Measurements from ENCODE around the gene LHFPL2.

DNA sequence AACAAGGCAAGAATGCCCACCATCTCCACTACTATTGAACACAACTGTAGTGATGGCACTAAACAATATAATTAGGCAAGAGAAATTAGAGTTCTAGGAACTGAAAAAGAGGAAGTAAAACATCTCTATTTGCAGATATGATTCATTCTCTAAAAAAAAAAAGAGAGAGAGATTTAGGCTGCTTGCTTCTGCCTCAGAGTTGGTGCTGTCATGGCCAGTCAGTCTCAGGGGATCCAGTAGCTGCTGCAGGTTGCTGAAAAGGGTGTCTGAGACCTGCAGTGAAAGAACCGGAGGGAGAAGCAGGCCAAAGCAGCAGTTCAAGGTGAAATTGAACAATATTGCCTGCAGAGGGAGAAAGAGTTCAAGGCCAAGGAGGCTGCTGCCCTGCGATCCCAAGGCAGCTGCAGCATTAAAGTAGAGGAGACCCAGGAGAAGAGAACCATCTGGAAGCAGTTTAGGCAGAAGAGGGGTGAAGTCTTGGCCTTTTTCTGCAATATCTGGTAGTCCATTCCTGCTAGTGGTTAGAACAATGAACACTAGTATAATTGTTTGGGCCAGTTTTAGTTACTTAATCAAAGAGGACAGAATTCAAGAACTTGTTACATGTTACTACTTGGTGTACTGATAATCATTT lies 72.4 kb downstream of the AP3B1 start:
- PRO-cap, result no peak
CAGE:
- cytosol, long polyA minus RNA, result no peak
- cytosol, long polyA plus RNA, result no peak
- long polyA plus RNA, result no peak
- nucleus, long polyA minus RNA, result no peak
- nucleus, long polyA plus RNA, result no peak

GRCh38 chr5:78286178-78286771 lies 8.2 kb downstream of the AP3B1 start:
- PRO-cap, result no peak
CAGE:
- cytosol, long polyA minus RNA, result no peak
- cytosol, long polyA plus RNA, result no peak
- long polyA plus RNA, result no peak
- nucleus, long polyA minus RNA, result no peak
- nucleus, long polyA plus RNA, result no peak

DNA sequence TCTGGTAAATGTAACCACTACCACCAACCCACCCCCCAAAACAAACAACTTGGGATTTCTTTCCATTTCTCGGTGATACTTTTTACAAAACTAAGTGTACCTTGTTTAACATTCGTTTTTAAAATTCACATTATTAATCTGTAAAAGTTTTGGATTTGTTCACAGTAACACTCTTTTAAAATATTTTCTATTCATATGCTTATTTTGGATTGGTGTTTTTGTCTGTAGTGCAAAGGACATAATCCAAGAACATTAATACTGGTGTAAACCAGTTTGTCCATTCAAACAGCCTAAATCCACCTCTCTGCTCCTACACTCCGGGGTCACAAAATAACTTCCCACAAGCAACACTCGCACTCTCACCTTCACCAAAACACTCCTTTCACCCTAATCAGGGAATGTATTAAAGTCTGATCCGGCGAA lies 803 bp downstream of the AP3B1 start:
- PRO-cap, result no peak
CAGE:
- cytosol, long polyA minus RNA, result no peak
- cytosol, long polyA plus RNA, result no peak
- long polyA plus RNA, result no peak
- nucleus, long polyA minus RNA, result no peak
- nucleus, long polyA plus RNA, result no peak

GRCh38 chr5:78295564-78296036 lies 1.1 kb upstream of the AP3B1 start:
- PRO-cap, result no peak
CAGE:
- cytosol, long polyA minus RNA, result no peak
- cytosol, long polyA plus RNA, result no peak
- long polyA plus RNA, result no peak
- nucleus, long polyA minus RNA, result no peak
- nucleus, long polyA plus RNA, result no peak

GRCh38 chr5:78547498-78548483 lies 100.8 kb downstream of the LHFPL2 start:
- PRO-cap, result no peak
CAGE:
- cytosol, long polyA minus RNA, result no peak
- cytosol, long polyA plus RNA, result no peak
- long polyA plus RNA, result no peak
- nucleus, long polyA minus RNA, result no peak
- nucleus, long polyA plus RNA, result no peak

DNA sequence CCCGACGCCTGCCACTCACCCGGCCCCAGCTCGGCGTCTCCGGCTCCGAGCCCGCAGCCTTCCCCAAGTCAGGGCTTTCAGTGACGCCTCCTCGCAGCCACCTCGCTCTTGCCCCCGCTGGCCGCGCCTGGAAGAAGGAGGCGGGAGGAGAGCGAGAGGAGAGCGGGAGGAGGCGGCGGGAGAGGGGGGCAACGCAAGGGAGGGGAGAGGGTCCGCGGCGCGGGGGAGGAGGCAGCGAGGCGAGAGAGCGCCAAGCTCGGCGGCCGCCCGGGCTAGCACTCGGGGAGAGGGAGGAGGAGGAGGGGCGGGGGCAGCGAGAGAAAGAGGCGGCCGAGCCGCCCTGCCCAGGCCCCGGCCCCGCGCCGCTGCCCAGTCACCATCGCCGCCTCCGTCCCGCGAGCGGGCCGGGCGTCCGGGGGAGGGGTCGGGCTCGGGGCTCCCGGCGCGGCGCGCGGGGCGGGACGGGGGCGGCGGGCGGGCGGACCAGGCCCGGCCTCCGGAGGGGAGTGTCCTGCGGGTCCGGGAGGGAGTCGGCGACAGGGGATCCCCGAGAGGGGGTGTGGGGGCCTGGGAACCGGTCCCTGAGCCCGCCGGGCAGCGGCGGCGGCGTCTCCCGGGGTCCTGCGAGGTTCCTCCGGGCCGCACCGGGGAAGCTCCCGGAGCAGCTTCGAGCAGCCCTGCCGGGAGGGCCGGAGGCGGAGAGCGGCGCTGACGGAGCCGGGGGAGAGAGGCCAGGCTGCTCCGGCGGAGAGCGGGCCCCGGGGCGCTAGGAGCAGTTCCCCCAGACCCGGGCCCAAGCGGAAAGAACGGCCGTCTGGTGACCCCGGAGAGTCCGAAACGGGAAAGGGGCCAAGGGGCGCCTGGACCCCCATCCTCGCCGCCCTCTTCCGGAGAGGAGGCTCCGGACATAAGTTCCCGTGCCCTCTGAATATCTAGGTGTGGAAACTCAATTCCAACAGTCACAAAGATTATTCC lies at the start of gene LHFPL2:
TSS of gene LHFPL2 (minus strand) at position 293 of the 975 bp plus-strand sequence.
- PRO-cap, result bidirectional peak, plus-strand start at position 509 of the sequence, minus-strand start at position 412 of the sequence
CAGE:
- cytosol, long polyA minus RNA, result start-site peak on the minus strand centred at position 105 of the sequence, 49 bp wide, 12 reads; start-site peak on the minus strand centred at position 273 of the sequence, 48 bp wide, 13 reads
- cytosol, long polyA plus RNA, result no peak
- long polyA plus RNA, result no peak
- nucleus, long polyA minus RNA, result no peak
- nucleus, long polyA plus RNA, result no peak

GRCh38 chr5:78649455-78649836 lies 874 bp upstream of the LHFPL2 start:
- PRO-cap, result no peak
CAGE:
- cytosol, long polyA minus RNA, result no peak
- cytosol, long polyA plus RNA, result no peak
- long polyA plus RNA, result no peak
- nucleus, long polyA minus RNA, result no peak
- nucleus, long polyA plus RNA, result no peak

DNA sequence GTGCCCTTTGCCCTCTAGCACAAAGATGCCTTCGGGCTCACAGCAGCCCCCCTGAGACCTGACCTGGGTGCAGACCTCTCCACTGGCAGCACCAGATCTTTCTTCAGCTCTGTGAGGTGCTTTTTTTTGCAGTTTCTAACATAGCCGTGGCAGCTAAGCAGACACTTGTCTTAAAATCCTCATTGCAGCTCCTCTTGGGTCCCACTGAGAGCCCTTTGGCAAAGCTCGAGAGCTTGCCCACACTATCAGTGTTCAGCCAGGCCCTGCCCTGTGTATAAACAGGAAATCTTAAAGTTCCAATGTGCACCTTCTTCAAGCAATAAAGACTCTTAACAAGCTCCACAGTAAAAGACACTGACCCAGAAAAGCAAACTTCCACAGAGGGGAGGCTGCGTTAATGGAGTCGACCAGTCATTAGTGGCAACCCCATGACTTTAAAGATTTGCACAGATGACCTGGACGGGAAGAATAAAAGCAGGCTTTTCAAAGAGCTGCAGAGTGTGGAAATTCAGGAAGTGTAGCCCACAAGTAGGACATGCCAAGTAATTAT lies 71.9 kb upstream of the LHFPL2 start:
- PRO-cap, result no peak
CAGE:
- cytosol, long polyA minus RNA, result no peak
- cytosol, long polyA plus RNA, result no peak
- long polyA plus RNA, result no peak
- nucleus, long polyA minus RNA, result no peak
- nucleus, long polyA plus RNA, result no peak

DNA sequence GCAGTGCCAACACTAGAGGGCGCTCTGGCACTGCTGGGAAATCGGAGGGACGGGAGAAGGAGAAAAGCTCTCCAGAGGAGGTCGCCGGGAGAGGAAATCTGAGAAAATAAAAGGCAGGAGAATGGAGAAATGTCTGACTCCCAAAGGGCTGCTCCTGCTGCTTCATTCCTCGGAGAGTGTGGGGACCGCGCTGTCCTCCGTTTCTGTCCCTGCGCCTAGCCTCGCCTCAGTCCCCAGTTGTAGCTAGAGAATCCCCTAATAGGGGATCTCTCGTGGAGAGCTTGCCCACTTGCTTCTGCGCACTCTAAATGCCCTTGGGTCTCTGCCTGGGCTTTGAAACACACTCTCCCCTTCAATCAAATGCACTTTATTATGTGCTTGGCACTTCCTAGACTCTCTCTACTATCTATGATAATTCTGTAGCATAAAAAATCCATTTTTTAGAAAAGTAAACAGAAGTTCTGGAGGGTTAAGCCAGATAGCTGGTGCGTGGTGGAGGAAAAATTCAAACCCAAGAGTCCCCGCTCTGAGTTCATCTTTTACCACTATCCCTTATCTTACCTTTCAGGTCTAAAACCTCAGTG lies 40.1 kb upstream of the ARSB start:
- PRO-cap, result no peak
CAGE:
- cytosol, long polyA minus RNA, result no peak
- cytosol, long polyA plus RNA, result no peak
- long polyA plus RNA, result no peak
- nucleus, long polyA minus RNA, result no peak
- nucleus, long polyA plus RNA, result no peak

DNA sequence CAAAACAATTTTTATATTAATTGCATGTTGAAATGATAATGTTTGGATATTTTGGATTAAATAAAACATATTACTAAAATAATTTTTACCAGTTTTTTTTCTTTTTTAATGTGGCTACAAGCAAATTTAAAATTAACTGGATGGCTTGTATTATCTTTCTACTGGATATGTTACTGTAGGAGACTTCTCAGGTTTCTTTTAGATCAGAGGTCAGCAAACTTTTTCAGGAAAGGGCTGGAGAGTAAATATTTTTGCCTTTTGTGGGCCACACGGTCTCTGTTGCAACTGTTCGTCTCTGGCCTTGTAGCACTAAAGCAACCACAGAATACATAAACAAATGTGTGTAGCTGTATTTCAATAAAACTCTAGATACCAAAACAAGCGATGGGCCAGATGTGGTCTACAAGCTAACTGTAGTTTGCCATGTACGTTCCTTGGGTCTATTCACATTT lies 32.7 kb upstream of the HOMER1 start:
- PRO-cap, result no peak
CAGE:
- cytosol, long polyA minus RNA, result no peak
- cytosol, long polyA plus RNA, result no peak
- long polyA plus RNA, result no peak
- nucleus, long polyA minus RNA, result no peak
- nucleus, long polyA plus RNA, result no peak

DNA sequence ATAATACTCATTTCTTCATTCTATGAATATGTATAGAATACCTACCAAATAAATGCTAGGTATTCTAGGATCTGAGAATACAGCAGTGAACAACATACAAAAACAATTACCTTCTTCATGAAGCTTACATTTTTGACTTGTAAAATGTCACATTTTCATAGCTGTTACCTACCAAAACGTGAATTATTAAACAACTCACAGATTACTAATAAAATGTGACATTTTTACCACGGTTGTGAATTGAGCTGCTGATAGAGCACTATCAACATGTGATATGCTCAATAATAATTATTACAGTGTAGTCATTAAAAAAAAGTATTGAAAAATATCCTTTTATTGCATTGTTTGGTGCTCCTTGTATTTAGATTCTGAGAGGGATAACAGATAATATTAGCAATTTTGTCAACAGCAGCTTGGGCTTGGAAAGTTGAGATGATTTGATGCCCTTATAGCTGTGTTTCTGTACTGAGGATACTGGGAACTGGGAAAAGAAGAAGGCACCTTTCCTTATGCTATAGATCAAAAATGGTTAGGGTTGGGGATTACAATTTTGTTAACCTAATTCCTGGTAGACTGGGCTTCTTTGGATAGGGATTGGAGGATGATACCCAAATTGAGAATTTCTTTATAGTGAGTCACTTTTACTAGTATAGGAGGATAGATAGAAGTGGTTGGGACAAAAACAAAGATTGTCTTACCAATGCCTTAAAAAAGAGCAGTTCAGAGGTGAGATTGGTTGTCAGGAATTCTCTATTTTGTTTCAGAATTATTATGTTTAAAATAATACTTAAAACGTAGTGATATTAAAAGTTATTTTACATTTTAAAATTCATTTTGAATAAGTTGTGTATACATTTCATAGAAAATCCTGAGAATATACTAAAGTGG lies 38.2 kb downstream of the TENT2 start:
- PRO-cap, result no peak
CAGE:
- cytosol, long polyA minus RNA, result no peak
- cytosol, long polyA plus RNA, result no peak
- long polyA plus RNA, result no peak
- nucleus, long polyA minus RNA, result no peak
- nucleus, long polyA plus RNA, result no peak

- PRO-cap, result no peak
CAGE:
- cytosol, long polyA minus RNA, result no peak
- cytosol, long polyA plus RNA, result no peak
- long polyA plus RNA, result no peak
- nucleus, long polyA minus RNA, result no peak
- nucleus, long polyA plus RNA, result no peak
These were observed 4.9 kb downstream of the CMYA5 start for GRCh38 chr5:79694469-79695079.

GRCh38 chr5:79733490-79733802 lies 43.8 kb downstream of the CMYA5 start:
- PRO-cap, result no peak
CAGE:
- cytosol, long polyA minus RNA, result no peak
- cytosol, long polyA plus RNA, result no peak
- long polyA plus RNA, result no peak
- nucleus, long polyA minus RNA, result no peak
- nucleus, long polyA plus RNA, result no peak

GRCh38 chr5:79751092-79751533 lies 61.5 kb downstream of the CMYA5 start:
- PRO-cap, result no peak
CAGE:
- cytosol, long polyA minus RNA, result no peak
- cytosol, long polyA plus RNA, result no peak
- long polyA plus RNA, result no peak
- nucleus, long polyA minus RNA, result no peak
- nucleus, long polyA plus RNA, result no peak

GRCh38 chr5:80076720-80077141 lies 41.6 kb downstream of the THBS4 start:
- PRO-cap, result no peak
CAGE:
- cytosol, long polyA minus RNA, result no peak
- cytosol, long polyA plus RNA, result no peak
- long polyA plus RNA, result no peak
- nucleus, long polyA minus RNA, result no peak
- nucleus, long polyA plus RNA, result no peak

- PRO-cap, result no peak
CAGE:
- cytosol, long polyA minus RNA, result no peak
- cytosol, long polyA plus RNA, result no peak
- long polyA plus RNA, result no peak
- nucleus, long polyA minus RNA, result no peak
- nucleus, long polyA plus RNA, result no peak
These were observed 102.2 kb downstream of the SERINC5 start for GRCh38 chr5:80153392-80154217.

DNA sequence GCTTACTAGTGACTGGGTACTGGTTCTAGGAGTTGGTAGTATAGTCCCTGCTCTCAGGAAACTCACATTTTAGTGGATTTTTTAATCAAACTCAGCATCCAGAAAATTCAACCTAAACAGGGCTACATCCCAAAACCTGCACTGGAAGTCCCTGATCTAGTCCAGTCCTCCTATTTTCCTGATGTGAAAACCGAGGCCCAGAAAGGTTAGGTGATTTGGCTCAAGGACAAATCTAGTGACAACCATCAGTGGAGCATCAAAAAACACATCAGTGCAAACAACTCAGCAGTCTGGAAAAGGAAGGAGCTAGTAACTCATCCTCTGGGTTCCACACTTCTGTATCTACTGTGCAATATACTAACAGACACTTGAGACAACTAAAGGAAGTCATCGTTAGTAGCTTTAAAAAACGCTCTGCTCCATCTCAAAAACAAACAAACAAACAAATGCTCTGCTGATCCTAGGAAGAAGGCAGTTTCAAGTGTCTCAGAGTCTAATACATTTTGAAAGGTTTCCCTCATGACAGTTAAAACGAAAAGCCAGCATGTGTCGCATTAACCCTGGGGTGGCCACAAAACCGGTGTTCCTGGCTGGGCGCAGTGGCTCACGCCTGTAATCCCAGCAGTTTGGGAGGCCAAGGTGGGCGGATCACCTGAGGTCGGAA lies 38.0 kb downstream of the SERINC5 start:
- PRO-cap, result no peak
CAGE:
- cytosol, long polyA minus RNA, result no peak
- cytosol, long polyA plus RNA, result no peak
- long polyA plus RNA, result no peak
- nucleus, long polyA minus RNA, result no peak
- nucleus, long polyA plus RNA, result no peak

DNA sequence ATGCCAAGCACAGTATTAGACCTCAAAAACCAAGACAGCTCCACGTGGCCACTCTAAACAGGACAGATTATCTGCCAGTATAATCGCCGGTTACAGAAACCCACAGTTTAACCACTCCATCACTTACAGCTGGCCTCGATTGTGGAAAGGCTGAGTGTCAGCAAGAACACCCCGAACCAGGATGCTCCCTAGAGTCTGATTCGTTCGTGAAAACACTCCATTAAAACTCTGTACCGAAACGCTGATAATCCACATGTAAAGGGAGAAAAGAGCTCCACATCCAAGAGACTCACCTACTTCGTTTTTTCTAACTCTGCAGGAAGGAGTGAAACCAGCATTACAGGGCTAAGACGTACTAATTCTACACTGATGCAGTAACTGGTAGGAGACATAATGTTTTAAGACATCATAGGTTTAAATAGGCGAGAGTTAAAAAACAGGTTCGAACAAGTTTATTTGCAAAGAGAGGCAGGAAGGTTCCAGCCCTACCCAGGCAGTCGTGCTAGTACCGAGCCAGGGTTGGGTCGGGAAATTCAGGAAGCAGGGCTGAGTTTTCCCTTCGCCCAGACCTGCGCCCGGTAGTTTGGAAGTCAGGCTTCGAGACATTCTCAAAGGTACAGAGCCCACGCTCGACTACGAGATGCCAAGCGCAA lies 933 bp downstream of the SERINC5 start:
- PRO-cap, result no peak
CAGE:
- cytosol, long polyA minus RNA, result no peak
- cytosol, long polyA plus RNA, result no peak
- long polyA plus RNA, result no peak
- nucleus, long polyA minus RNA, result no peak
- nucleus, long polyA plus RNA, result no peak

GRCh38 chr5:80626870-80627397 lies 27.5 kb upstream of the MSH3 start:
- PRO-cap, result no peak
CAGE:
- cytosol, long polyA minus RNA, result no peak
- cytosol, long polyA plus RNA, result no peak
- long polyA plus RNA, result no peak
- nucleus, long polyA minus RNA, result no peak
- nucleus, long polyA plus RNA, result no peak

DNA sequence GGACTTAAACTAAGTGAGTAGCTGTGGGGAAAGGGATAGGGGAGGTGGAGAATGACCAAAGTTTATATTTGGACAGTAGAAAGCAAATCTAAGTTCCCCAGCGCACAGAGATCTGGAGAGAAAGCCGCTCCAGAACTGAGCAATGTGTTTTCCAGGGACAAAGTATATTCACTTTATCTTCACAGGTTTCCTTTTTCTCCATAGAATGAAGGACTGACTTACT lies 22.5 kb upstream of the MSH3 start:
- PRO-cap, result no peak
CAGE:
- cytosol, long polyA minus RNA, result no peak
- cytosol, long polyA plus RNA, result no peak
- long polyA plus RNA, result no peak
- nucleus, long polyA minus RNA, result no peak
- nucleus, long polyA plus RNA, result no peak

Measured in endothelial cell of umbilical vein (primary cell).